A673 (cell line): ENCODE measurements around the genes SPDYE18, CCDC146, SEMA3C and HGF.

DNA sequence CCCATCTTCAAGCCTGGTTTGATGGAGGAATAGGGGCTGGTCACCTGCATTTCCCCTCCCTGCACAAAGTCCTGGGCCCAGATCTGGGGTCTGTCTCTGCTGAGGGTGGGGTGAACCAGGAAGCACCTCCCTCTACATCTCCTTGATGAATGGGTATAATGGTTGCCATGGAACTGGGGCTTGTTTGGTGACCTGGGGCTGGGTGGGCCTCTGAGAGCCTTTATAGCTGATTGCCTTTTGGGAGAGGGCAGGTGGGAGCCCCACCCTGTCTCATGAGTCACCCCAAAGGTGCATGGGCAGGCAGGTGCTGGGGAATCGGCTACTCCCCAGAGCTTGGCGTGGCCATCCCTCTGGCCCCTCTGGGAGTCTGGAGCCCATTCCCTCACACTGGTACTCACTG, at the start of gene SPDYE18:
TSS of gene SPDYE18 (minus strand) at position 107 of the 400 bp plus-strand sequence.
- PRO-cap, result no peak

DNA sequence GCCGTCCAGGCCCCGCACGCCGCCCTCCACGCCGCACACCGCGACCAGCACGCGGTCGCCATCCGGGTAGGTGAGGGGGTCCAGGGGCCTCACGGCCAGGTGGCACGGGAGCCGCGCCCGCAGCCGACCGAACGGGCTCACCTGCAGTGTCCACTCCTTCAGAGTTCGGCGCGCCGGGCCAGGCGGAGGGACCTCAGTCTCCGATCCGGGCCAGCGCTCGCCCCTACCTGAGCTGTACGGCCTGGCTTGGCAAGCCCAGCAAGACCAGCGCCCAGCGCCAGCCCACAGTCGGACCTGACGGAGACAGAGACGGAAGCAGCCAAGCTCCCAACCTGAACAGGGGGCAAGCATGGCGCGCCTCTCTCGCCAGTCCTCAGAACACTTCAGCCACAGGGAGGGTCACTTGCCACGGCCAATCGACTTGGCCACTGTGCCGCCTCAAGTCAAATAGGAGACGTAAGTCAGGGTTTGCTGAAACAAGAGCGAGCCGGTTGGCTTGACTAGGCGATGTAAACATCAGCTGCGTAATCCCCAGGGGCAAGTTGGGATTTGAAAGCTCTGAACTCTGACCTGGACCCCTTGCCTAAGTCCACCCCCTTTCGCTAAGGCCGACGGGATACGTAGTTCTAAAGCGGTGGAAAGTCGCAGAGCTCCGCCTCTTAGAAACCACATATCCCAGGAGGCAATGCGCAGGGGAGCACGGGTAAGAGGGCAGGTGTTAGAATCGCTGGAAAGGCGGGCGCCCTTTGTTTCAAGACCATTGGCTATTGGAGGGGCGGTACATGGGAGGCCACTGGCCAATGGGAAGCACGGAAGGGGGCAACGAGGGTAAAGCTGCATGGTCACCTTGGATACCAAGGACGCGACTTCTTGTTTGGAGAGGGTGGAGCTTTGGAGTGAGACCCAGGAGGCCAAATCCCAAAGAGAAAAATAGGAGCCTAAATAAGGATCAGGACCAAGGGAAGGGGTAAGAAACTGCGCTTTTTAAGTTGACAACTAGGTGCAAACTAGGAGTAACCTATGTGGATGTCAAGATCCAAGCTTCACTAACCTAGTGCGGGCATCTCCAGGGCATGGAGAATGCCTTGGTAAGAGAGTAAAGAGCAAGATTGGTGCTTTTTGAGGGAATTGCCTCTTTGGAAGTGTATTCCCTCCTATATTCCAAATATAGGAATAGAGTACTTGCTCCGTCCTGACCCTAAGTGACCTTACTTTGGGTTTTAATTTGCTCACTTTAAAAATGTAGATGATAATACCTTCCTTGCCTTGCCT, at the start of gene CCDC146:
TSS of gene CCDC146 (plus strand) at position 850 of the 1,272 bp plus-strand sequence.
- PRO-cap, result no peak

- PRO-cap, result no peak
Measured at GRCh38 chr7:77383345-77383950, 32.7 kb downstream of the GSAP start.

DNA sequence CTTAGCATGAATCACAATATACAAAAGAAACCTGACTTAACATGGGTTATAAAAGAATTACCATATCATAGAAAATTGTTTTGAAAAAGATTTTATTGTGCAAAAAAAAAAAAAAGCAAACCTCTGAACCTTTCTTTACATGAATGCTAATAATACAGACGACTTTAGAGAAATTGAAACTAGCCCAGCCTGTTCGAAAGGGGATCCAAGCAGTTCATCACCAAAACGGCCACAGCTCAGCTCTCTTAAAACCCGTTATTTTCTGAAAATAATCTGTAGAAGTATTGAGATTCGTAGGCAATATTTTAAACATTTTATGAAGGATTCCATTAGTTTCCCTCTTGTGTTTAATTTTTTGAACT, 9.8 kb upstream of the GSAP start:
- PRO-cap, result no peak

- PRO-cap, result no peak
Measured at GRCh38 chr7:77427779-77428530, 11.8 kb upstream of the GSAP start.

DNA sequence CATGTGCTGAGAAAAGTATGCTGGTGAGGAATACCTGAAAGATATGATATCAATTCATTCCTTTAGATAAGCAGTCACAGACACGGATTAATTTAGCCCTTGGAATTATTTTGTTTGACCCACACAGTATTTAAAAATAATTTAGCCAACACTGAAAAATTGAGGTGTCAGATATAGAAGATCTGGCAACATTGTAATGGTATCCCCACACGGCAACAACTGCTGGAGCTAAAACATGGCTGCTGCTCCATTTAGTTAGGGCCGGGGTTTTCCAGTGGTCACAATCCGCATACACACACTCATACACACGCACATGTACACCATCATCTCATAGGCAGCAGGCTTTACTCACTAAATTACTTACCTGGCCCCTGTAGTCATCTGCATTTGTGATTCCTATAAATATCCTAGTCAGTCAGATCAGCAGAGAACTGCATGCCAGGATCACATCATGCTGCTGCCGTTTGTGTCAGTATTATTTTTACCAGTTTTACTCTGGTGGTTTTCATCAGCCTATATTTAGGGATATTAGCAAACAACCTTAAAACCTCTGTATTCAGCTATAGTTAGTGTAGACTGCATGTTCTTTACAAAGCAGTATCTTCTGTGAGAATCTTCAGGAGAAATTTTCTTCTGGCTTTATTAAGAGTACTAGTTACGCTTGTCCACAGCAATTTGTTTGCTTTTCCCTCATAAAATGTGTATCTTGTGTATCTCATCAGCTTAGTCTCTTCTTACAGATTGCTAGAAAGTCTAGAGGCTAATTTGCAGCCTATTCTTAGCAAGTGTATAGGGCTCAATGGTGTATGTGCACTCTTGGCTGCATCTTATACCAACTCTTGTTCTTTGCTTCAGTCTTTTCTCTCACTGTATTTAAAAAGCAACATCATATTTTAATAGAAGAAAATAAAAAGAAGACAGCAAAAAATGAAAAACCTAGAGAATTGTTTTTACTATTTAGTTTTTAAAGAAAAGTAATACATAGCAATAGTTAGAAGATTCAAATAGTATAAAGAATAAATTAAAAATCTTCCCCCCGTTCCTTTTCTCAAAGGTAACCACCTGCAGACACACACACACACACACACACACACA, 38.2 kb upstream of the PTPN12 start:
- PRO-cap, result no peak

- PRO-cap, result no peak
Measured at GRCh38 chr7:77697401-77697869, 1.2 kb downstream of the RSBN1L start.

- PRO-cap, result no peak
Measured at GRCh38 chr7:77711211-77711680, 15.0 kb downstream of the RSBN1L start.

GRCh38 chr7:77788529-77789230, 9.6 kb downstream of the TMEM60 start:
- PRO-cap, result no peak

GRCh38 chr7:78018450-78018821, 220.2 kb upstream of the TMEM60 start:
- PRO-cap, result no peak

GRCh38 chr7:78020574-78020855, 222.3 kb upstream of the TMEM60 start:
- PRO-cap, result no peak

- PRO-cap, result no peak
Measured at GRCh38 chr7:80199076-80199531, 64.5 kb downstream of the GNAI1 start.

DNA sequence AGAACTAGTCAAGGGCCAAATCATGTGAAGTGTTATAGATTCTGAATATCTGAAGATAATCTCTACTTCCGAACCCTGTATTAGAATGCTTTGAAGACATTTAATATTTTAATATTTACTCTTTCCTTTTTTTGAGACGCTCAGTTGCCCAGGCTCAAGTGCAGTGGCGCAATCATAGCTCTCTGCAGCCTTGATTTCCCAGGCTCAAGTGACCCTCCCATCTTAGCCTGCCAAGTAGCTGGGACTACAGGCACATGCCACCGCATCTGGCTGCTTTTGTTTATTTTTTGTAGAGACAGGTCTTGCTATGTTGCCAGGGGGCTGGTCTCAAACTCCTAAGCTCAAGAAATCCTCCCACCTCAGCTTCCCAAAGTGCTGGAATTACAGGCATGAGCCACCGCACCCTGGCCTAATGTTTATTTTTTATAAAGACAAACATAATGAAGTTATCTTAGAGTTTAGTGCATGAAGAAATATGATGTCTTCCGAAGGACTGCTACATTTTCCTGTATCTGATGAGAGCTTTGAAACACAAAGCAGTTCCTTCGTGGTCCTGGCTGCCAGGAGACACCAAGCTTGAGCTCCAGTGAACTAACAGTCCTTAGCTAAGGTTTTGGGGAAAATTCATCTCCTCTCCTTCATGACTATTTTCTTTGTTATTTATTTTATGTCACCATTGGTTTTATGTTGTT, 44.2 kb upstream of the CD36 start:
- PRO-cap, result no peak

DNA sequence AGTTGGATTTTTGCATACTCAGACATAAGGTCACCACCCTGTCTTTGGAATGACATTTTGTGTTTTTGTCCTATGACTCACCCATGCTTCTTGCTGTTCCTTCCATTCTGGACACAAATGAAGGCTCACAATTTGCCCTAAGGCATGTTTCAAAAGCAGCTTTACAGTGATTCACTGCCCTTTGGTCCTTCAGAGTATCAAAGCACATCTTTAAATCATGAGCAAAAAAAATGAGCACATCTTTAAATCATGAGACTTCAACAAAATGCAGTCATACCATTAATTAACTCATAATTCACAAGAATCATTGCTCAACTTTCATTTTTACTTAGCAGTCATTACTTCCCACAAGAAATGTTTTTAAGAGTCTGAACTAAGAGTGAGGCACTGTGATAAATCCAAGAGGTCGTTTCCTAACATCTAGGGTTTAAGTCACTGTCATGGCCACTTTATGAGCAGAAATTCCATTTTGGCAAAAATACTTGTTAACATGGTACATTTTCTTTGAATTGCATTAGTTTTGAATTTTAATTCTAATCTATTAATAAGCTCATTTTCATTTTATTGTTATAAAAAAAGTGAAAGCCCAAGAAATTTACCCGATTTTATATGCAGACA, 35.2 kb downstream of the SEMA3C start:
- PRO-cap, result no peak

GRCh38 chr7:80918616-80919698, at the start of gene SEMA3C:
Gene SEMA3C (minus strand): TSS chr7:80919051.
- PRO-cap, result bidirectional peak, plus-strand start at chr7:80919287, minus-strand start at chr7:80919051; bidirectional peak, plus-strand start at chr7:80919347, minus-strand start at chr7:80919361

DNA sequence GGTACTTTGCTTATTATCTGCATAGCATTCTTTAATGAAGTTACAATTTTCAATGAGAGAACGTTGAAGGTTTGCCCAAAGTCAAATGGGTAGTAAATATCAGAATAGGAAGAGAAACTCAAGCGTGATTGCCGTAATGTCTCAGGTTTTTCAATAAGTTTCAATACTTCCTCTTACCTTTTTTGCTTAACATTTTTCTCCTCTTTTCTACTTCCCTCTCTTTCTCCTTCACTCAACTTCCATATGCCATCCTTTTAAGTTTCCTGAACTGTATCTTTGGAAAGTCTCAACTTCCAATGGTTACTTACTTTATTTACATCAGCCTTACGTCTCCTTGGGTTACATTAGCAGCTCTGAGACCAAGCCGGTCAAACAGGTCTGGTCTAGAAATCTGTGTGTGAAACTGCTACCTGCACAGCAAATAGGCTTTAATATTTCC, 3.3 kb upstream of the SEMA3C start:
- PRO-cap, result no peak

DNA sequence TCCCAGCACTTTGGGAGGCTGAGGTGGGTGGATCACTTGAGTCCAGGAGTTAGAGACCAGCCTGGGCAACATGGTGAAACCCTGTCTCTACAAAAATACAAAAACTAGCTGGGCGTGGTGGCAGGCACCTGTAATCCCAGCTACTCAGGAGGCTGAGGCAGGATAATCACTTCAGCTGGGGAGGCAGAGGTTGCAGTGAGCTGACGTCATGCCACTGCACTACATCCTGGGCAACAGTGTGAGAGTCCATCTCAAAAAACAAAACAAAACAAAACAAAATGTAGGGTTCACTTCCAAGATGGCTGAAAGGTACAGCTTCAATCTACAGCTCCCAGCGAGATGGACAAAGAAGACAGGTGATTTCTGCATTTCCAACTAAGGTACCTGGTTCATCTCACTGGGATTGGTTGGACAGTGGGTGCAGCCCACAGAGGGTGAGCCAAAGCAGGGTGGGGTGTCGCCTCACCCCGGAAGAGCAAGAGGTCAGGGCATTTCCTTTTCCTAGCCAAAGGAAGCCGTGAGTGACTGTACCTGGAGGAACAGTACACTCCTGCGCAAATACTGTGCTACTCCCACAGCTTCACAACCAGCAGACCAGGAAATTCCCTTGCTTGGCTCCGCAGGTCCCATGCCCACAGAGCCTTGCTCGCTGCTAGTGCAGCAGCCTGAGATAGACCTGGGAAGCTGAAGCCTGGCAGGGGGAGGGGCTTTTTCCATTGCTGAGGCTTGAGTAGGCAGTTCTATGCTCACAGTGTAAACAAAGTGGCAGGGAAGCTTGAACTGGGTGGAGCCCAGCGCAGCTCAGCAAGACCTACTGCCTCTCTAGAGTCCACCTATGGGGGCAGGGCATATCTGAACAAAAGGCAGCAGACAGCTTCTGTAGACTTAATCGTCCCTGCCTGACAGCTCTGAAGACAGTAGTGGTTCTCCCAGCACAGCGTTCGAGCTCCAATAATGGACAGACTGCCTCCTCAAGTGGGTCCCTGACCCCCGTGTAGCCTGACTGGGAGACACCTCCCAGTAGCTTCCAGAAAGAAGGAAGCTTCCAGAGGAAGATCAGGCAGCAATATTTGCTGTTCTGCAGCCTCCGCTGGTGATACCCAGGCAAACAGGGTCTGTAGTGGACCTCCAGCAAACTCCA, 291.3 kb downstream of the HGF start:
- PRO-cap, result no peak

DNA sequence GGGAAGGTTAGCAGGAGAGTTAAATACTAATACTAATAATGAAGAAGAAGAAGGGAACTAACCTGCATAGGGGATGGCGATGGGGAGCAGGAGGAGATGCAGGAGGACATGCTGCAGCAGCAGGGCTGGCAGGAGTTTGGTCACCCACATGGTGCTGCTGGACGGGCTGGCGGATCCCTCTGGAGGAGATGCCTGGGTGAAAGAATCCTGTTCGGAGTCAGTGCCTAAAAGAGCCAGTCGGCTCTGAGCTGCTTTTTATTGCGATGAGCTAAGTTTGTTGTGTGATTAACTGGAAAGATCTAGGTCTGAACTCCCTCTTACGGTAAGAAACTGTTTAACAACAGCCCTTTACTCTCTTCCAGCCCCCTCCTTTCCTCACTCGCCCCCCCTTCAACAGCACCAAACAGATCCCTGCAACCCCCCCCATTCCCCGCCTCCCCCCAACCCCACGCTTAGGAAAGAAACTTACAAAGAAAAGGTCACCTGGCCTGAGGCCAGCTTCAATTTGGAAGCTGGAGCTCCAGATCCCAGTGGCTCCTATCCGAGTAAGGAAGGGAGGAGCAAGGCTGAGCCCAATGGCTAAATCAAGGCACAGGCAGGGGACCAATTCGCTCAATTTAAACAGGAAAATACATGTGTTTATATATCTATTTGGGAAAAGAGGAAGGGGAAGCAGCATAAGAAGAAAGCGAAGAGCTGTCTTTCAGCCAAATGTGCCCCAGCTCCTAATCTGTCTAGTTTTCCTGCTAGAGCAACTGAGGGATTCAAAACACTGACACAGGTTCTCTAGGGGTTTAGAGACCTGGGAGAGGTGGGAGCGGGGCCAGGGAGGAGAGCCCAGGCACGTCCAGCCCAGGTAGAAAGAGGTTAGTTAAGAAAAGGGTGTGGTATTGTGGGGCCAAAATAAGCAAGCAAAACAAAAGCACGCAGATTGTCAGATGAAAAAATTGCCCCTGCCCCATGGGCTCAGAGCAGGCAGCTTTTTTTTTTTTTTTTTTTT, at the start of gene HGF:
TSS of gene HGF (minus strand) at position 226 of the 1,000 bp plus-strand sequence.
- PRO-cap, result no peak

DNA sequence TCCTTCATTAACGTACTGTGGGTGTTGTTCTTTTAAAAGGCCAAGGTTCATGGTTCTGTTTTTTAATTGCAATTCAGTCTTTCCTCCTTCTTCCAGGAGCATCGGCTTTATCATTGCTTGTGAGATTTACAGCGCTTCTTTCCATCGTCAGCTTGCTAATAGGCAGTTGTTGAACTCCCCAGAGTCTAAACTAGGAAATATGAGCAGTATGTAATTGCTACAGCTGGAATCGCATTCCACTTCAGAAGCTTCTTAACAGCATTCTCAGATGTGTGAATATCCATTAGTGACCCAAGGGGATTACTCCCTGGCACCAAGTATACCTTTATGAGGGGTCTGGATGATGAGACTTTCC, 76.0 kb upstream of the HGF start:
- PRO-cap, result no peak

- PRO-cap, result no peak
Measured at GRCh38 chr7:82213772-82214211, 229.8 kb downstream of the CACNA2D1 start.